Metastatic Breast Carcinoma in the Ovary (tissue), 3 donors: ENCODE measurements around a stretch of chr14.

- PRO-cap, 3 experiments, result no peak in any of the 3 experiments
Measured at GRCh38 chr14:106116945-106117346, 590.6 kb downstream of the TMEM121 start.

DNA sequence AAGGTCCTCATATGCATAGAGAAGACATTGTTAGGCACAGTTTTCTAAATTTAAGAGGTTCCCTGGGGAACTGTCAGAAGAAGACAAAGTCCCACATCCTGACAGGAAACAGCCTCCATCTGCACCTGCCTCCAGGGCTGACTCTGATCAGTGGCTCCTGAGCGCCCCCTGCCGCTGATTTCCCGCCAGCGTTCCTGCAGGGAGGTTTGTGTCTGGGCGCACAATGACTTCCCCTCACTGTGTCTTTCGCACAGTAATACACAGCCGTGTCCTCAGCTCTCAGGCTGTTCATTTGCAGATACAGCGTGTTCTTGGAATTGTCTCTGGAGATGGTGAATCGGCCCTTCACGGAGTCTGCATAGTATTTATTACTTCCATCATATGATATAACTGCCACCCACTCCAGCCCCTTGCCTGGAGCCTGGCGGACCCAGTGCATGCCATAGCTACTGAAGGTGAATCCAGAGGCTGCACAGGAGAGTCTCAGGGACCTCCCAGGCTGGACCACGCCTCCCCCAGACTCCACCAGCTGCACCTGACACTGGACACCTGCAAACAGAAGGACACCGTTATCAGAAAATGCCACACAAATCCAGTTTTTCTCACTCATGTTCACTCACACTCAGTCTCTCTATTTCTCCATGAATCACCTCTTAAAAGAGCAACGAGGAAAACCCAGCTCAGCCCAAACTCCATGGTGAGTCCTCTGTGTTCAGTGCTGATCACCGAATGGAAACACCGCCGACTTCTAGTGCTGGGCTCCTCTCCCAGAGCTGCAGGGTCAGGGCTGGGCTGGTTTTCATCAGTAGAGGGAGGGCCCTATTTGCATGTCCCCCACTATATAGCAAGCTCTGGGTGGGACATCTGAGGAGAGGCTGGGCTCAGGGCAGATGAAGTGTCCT, 808.7 kb downstream of the TMEM121 start:
- PRO-cap, 3 experiments, result no peak in any of the 3 experiments

GRCh38 chr14:106397029-106397571, 870.7 kb downstream of the TMEM121 start:
- PRO-cap, 3 experiments, result no peak in any of the 3 experiments

DNA sequence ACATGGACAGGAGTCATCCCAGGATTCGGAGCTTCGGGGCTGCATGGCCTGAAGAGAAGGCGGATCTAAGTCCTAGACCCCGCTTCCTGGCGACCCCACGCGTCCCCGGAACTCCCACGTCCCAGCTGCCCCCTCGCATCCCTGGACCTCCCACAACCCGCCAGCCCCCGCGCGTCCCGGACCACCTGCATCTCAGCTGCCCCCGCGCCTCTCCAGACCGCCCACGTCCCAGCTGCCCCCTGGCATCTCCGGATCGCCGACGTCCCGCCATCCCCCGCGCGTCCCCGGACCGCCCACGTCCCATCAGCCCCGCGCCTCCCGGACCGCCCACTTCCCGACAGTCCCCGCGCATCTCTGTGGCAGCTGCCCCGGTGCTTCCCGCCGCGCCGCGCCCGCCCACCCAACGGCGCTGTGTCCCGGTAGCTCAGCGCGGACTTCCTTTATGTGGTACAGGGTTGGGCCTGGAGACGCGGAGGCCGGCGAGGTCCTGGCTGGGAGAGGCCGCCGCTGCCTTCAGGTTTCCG, 874.9 kb downstream of the TMEM121 start:
- PRO-cap, 3 experiments, result no peak in any of the 3 experiments

GRCh38 chr14:106578920-106579549, 1052.7 kb downstream of the TMEM121 start:
- PRO-cap, 3 experiments, result no peak in any of the 3 experiments

- PRO-cap, 3 experiments, result no peak in any of the 3 experiments
Measured at GRCh38 chr14:106714505-106714971, 1188.2 kb downstream of the TMEM121 start.